Measurements from ENCODE around the genes SLC4A8, ACVR1B, KRT72 and KRT76.

- PRO-cap: no peak
- RAMPAGE, long total RNA, 4 experiments: no peak in any of the 4 experiments
These were observed at the start of gene SLC4A8 for GRCh38 chr12:51424496-51425462. SLC4A8 (plus strand) TSS chr12:51424831.

- PRO-cap: no peak
- RAMPAGE, long total RNA, 4 experiments: no peak in any of the 4 experiments
These were observed 40.3 kb upstream of the SCN8A start for GRCh38 chr12:51550839-51551069.

- PRO-cap: no peak
- RAMPAGE, long total RNA, 4 experiments: no peak in any of the 4 experiments
These were observed 5.9 kb upstream of the TMDD1 start for GRCh38 chr12:51820304-51821364.

DNA sequence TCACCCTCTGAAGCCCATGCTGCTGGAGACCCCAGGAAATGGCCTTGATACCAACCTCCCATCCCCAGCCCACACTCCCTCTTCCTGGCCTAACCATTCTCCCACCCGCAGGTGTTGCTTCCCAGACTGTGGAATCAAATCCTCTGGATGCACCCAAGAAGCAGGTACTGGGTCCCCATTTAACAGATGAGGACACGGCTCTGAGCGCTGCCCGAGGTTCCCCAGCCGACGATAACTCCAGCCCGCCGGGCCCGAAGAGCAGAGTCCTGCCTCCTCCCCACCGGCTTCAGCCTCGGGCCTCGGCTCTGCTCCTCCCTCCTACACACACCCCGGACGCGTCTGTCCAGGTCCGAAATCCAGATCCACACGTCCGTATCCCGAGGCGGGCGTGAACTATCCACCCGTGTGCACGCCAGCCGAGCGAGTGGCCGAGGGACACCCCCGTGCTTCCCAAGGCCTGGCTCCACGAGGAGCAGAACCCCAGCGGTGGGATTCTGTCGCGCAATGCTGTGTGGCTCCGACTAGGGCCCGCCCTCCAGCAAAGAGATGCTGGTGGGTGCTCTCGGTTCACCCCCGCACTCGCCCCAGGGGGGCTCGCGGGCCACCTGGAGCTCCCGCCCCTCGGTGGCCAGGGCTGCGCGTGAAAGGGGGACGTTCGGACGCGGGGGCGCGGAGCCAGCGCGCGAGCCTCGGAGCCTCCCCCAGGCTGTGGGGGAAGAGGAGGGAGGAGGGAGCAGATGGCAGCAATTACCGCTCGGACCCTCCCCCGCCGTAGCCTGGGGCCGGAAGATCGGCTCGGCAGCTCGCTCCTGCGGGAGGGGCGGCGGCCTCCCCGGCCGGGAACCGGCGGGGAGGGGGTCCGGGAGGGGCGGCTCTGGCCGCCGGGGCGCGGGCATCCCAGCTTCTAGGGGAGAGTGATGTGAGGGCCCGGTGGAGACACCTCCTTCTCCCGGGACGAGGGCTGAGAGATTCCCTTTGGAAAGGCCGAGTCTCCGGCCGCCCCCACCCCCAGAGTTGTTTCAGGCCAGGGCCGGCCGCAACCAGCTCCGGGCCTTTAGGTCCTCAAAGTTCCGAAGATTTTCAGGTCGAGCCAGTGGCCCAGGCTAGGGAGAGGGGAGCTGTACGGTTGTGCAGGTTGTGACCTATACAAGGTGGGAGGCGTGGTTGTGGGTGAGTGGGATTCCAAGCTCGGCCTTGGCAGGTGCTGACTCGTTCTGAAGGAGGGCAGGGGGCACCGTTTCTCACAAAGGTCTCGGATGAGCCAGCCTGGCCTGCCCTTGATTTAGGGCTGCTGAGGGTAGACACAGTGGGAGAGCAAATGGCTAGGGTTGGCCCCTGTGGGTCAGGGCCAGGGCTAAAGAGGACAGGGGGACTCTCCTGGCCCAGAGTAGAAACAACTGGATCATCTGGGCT lies 18.8 kb upstream of the ANKRD33 start:
- PRO-cap: no peak
- RAMPAGE, long total RNA, 4 experiments: no peak in any of the 4 experiments

- PRO-cap: no peak
- RAMPAGE, long total RNA, 4 experiments: no peak in any of the 4 experiments
These were observed 9.3 kb downstream of the ANKRD33 start for GRCh38 chr12:51897127-51897618.

DNA sequence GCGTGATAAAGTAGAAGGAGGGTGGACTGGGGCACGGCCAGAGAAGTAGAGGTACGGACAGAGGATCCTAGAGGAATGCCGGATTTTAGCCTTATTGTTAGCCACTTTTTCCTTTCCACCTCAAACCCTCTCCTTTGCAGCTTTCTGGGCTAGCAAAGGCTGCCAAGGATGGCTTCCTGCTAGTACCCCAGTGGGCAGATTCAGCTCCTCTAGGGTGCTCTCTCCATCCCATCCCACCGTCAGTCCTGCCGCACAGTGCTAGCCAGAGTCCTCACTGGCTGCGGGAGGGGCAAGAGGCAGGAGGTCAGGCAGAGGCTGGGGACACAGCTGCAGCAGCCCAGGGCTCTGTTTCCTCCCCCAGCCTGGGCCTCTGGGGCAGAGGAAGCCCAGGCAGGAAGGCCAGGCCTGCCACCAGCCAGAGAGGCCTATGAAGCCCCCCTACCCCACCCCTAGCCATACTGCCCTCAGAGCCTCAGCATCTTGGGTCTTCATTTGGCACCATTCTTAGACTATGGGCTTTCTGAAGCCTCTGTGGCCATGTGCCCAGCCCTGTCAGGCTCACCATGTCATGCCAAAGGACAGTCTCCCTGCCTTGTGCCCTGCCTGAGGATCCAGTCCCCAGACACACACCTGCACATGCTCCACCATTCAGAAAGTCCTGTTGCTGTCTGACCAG lies 3.3 kb downstream of the ACVRL1 start:
- PRO-cap: no peak
- RAMPAGE, long total RNA, 4 experiments: no peak in any of the 4 experiments

DNA sequence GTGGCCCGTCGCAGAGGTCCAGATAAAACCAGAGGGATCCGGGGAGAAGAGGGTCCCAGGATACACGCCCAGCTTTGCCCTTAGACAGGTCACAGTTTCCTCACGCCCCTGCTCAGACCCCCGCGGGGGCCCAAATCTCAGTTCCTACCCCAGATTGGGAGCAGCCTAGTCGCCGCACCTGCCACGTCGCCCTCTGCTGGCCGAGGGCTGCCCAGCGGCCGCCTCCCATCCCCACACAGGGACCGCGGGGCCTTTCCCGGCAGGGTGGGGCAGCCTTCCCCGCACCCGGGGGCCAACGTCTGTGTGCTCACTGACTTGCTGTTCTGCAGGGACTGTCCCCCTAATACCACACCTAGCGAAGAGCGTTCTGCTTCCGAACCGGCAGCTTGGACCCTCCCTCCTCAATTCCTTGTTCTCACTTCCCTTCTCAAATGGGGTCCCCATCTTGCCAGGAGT lies 16.1 kb downstream of the ACVRL1 start:
- PRO-cap: no peak
- RAMPAGE, long total RNA, 4 experiments: no peak in any of the 4 experiments

GRCh38 chr12:51950852-51952228 lies at the start of gene ACVR1B:
ACVR1B (plus strand) TSS chr12:51951699.
- PRO-cap: no peak
- RAMPAGE, long total RNA, 4 experiments: no peak in any of the 4 experiments

DNA sequence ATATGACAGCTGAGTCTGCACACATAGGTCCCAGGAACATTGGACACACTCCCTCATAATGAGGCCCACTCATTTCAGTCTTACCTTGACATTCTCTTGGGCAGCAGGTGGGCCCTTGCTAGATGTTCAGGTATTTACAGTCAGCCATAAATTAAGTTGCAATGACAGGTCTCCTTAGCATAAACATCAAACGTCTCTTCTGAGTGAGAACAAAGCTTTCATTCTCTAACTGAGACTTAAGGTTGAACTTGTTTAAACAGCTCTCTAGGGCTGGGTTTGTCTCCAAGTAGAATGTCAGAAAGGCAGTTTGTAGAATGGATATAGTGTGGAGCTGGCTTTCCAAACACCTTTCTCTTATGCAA lies 10.3 kb downstream of the ACVR1B start:
- PRO-cap: no peak
- RAMPAGE, long total RNA, 4 experiments: no peak in any of the 4 experiments

DNA sequence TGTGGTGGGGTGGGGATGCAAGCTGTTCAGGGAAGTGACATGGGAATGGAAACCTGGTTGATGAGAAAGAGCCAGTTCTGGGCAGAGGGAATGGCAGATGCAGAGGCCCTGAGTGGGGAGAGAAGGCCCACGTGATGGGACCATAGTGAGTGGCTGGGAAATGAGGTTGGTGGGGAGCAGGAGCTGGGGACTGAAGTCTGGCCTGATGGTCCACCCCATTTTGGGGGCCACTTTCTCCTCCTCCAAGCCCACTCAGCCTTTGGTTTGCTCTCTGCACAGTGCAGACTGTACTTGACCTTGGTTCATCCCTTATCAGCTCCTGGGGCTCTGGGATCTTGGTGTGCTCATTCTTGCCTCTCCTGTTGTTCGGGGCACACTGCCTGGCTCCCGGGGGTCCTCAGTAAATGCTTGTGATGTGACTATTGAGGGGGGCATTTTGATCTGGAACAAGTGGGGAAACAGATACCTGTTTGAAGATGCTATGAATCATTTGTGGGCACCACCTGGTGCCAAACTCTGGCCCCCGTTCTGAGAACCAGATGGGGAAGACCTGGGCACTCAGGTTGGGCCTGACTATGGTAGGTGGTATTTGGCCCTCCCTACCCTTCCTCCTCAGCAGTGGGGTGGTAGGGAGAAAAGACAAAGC lies 11.3 kb upstream of the NR4A1 start:
- PRO-cap: no peak
- RAMPAGE, long total RNA, 4 experiments: no peak in any of the 4 experiments

- PRO-cap: no peak
- RAMPAGE, long total RNA, 4 experiments: no peak in any of the 4 experiments
These were observed 1.9 kb downstream of the NR4A1 start for GRCh38 chr12:52053117-52053486.

DNA sequence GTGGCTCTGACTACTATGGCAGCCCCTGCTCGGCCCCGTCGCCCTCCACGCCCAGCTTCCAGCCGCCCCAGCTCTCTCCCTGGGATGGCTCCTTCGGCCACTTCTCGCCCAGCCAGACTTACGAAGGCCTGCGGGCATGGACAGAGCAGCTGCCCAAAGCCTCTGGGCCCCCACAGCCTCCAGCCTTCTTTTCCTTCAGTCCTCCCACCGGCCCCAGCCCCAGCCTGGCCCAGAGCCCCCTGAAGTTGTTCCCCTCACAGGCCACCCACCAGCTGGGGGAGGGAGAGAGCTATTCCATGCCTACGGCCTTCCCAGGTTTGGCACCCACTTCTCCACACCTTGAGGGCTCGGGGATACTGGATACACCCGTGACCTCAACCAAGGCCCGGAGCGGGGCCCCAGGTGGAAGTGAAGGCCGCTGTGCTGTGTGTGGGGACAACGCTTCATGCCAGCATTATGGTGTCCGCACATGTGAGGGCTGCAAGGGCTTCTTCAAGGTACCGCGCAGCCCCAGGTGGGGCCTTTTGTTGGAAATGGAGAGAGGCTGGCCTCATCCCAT lies 3.5 kb downstream of the NR4A1 start:
- PRO-cap: no peak
- RAMPAGE, long total RNA, 4 experiments: start-site peak on the minus strand in 1 of 4 experiments, centred at position 45 of the sequence, 11 reads per replicate

GRCh38 chr12:52056973-52057985 lies 6.0 kb downstream of the NR4A1 start:
- PRO-cap: no peak
- RAMPAGE, long total RNA, 4 experiments: no peak in any of the 4 experiments

- PRO-cap: no peak
- RAMPAGE, long total RNA, 4 experiments: no peak in any of the 4 experiments
These were observed 7.9 kb downstream of the NR4A1 start for GRCh38 chr12:52059176-52059586.

DNA sequence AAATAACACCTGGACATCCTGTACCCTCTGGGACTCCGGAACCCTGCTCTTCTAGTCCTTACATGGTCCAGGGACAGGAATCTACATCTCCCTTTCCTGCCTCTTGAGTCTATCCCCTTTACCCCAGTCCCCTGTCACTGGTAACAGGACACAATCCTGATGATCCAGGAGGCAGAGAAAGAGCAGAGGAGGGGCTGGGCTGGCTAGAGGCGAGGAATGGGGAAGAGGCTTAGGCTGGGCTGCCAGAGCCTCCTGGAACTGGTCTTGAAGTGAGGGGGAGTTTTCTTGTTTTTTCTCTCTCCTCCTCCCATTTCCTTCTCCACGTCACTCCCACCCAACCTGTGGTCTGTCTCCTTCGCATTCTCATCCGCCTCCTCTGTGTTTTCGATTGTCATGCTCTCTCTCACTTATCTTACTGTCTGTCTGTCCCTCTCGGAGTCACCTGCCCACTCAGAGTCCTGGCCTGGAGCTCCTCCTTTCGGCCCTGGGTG lies 3.2 kb upstream of the KRT80 start:
- PRO-cap: no peak
- RAMPAGE, long total RNA, 4 experiments: no peak in any of the 4 experiments

- PRO-cap: no peak
- RAMPAGE, long total RNA, 4 experiments: no peak in any of the 4 experiments
These were observed 8.5 kb upstream of the KRT80 start for GRCh38 chr12:52200331-52200671.

DNA sequence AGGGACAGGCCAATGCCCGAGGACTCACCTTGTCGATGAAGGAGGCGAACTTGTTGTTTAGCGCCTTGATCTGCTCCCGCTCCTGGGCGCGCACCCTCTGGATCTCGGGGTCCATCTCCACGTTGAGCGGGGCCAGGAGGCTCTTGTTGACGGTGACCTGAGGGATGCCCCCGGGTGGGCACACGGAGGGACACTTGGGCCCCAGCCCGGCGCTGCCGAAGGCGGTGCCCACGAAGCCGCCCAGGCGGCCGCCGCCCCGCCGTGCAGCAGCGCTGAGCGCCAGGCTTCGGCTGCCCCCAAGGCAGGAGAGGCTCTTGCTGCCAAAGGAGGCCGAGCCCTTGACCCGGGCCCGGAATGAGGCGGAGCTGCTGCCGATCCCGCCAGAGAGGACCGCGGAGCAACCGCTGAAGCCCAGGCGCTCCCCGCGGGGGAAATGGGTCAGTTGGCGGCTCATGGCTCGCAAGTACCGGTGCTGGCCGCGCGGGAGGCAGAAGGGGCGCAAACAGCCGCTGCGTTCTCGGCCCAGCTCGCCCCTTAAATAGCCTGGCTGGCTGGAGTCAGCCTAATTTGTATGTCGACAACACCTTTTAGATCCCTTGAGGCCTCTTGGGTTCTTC lies at the start of gene KRT72:
Gene KRT72 (minus strand): TSS at position 465 of the 617 bp plus-strand sequence.
- PRO-cap: no peak
- RAMPAGE, long total RNA, 4 experiments: no peak in any of the 4 experiments

DNA sequence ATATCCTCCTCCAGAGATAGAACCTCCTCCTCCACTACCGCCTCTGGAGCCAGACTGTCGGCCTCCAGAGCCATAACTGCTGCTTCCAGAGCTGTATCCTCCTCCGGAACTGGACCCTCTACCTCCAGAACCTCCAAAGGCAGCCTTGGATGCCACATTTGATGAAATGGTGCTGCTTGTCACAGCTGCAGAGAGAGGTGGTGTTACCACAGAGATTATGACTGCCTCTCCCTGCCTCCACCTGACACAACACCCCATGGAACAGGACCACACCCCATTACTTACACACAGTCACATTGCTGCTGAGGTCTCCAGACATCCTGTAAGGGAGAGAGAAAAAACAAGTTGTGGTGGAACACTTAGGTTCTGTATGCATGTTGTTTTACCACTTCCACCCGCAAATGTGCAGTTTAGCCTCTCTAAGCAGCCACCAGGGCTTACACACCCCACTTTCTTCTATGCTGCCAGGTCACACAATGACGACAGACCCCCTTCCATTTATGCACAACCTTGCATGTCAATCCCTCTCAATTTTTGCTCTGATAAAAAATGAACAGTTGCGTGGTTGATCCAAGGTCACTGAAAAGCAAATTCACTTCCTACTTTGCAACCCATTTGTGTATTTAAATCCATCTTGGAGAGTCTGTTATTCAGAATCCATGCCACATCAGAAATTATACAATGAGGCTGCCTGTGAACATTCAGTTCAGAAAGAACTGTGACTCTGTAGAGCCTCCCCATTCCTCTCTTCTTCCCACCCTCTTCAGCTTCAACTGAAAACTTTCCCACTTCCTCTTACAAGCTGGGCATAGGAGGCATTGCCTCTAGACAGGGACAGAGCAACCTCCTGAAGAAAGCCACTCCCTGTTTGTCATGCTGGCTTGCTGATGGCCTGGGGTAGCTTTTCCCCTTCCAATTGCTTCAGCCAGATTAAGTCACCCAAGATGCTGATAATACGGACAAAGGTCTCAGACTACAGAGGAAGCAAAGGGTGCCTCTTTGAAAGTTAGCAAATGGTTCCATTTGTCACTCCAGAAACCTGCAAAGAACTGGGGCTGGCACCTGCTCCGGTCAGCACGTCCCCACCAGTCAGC lies 6.4 kb downstream of the KRT2 start:
- PRO-cap: no peak
- RAMPAGE, long total RNA, 4 experiments: no peak in any of the 4 experiments

GRCh38 chr12:52713966-52715091 lies 11.0 kb upstream of the KRT77 start:
- PRO-cap: no peak
- RAMPAGE, long total RNA, 4 experiments: no peak in any of the 4 experiments

DNA sequence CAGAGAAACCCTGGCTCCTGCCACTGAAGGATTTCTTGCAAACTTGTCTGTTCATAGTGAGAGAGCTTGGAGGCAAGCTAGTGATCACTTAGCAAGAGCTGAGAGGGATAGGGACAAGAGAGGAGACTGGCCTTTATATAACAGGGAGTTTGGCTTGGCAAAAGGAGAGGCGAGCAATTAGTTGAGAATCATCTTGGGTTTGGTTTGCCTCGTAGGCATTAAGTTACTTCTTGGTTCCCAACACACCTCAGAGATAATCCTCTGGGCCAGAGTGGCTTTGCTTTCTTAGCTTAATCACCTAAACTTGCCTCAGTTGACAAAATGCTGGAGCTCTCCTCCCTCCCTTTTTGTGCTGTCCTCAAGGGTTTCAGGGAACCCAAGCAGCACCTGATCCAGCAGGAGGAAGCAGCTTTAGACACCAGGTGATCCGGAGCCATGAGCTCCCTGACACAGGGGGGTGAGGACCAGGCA lies at the start of gene KRT76:
Gene KRT76 (minus strand): TSS at position 109 of the 471 bp plus-strand sequence.
- PRO-cap: no peak
- RAMPAGE, long total RNA, 4 experiments: no peak in any of the 4 experiments

Data from omental fat pad (tissue), 4 donors.